ENCODE results near the genes PCDHA8, PCDHA9, PCDHB1, PCDHGA9 and PCDH12.

GRCh38 chr5:140840919-140841428 is at the start of gene PCDHA8:
TSS of gene PCDHA8 (plus strand) at chr5:140841187.
- PRO-cap: no peak

GRCh38 chr5:140848207-140848855 is at the start of gene PCDHA9:
TSS of gene PCDHA9 (plus strand) at chr5:140848382.
- PRO-cap: no peak

GRCh38 chr5:141051197-141051461 is at the start of gene PCDHB1:
TSS of gene PCDHB1 (plus strand) at chr5:141051374.
- PRO-cap: no peak

DNA sequence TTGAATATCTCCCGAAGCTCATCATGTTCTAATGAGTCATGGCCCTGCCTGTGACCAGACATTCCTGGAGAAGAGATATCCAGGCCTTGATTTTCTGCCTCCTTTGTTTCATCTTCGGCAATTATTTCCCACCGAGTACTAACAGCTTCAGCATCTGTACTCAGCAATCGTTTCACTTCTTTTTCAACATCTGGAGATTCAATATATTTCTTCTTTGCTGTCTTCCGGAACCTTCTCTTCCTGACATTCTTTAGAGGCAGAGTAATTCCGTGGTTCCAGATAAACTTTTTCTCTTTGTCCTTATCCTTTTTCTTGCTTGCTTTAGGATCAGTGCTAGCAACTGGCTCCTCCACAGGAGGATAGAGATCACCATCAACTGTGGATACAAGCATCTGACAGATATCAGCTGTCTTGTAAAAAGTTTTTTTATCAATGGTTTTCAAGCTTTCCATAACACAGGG is 1.2 kb downstream of the TAF7 start:
- PRO-cap: no peak

- PRO-cap: no peak
Observed at GRCh38 chr5:141374045-141374410, 337 bp downstream of the PCDHGA6 start.

GRCh38 chr5:141402625-141403426 is at the start of gene PCDHGA9:
TSS of gene PCDHGA9 (plus strand) at chr5:141402778.
- PRO-cap: no peak

- PRO-cap: no peak
Observed at GRCh38 chr5:141491945-141492746, 3.3 kb downstream of the PCDHGC5 start.

GRCh38 chr5:141510855-141512098 is 22.4 kb downstream of the PCDHGC5 start:
- PRO-cap: no peak

- PRO-cap: no peak
Observed at GRCh38 chr5:141514642-141514955, 25.7 kb downstream of the PCDHGC5 start.

DNA sequence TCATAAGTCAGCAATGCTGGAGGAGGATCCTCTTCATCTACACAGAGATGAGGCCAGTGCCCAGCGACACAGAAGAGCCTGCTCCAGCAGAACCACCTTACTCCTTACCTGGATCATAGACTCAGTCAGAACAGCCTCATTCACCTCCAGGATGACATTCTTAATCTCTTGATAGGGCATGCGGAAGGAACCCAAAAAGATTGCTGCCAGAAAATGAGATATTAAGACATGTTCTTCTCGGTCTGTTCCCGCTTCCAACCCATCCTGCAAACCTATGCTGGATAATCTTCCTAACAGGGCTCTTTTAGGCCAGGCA is 40.6 kb downstream of the PCDHGC5 start:
- PRO-cap: no peak

DNA sequence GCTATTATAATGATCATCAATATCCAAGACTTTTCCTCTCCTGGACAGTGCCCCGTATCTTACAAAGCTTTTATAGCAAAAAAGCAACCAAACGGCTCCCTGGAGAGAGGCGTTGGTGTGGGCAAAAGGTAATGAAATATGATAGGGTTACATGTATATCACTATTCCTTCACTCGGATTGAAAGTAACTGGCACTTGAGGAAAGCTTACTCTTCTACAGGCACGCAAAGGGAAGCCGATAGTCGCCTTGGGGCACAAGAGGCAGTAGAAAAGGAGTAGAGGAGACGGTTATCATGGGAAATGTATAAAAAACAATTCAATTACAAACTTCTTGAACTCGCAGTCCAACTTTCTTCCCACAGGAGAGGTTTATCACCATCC is 1.1 kb downstream of the DIAPH1 start:
- PRO-cap: no peak

- PRO-cap: unidirectional peak, plus-strand start at chr5:141618285
Observed at GRCh38 chr5:141618047-141618855, 549 bp downstream of the DIAPH1 start.

- PRO-cap: no peak
Observed at GRCh38 chr5:141634507-141635259, 2.0 kb downstream of the HDAC3 start.

DNA sequence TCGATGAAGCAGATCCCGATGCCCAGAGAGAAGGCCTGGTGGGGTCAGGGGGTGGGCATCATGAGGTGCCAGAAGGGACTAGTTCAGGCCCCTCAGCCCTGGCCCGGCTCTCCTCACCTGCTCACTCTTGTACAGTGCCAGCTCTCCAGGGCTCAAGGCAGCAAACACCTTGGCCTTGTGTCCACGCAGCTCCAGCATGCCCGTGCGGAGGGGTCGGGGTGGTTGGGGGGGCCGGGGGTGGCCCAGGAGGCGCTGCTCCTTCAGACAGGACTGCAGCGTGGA is 9.5 kb downstream of the ARAP3 start:
- PRO-cap: no peak

DNA sequence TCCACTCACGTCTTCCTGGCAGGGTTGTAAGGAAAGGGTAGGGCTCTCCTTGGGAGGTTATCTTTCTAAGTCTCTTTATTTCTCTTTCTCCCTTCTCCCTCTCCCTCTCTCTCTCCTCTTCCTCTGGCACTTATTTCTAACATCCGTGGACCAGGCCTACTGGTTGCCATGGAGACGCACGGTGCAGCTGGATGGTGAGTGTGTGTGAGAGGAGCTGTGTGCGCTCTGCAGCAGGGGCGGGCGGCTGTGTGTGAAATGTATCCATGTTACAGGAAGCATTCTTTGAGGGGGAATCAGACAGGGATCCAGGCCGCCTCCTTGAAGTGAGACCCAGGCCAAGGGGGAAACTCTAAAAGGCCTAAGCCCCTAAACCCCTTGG is 32.2 kb downstream of the PCDH1 start:
- PRO-cap: no peak

DNA sequence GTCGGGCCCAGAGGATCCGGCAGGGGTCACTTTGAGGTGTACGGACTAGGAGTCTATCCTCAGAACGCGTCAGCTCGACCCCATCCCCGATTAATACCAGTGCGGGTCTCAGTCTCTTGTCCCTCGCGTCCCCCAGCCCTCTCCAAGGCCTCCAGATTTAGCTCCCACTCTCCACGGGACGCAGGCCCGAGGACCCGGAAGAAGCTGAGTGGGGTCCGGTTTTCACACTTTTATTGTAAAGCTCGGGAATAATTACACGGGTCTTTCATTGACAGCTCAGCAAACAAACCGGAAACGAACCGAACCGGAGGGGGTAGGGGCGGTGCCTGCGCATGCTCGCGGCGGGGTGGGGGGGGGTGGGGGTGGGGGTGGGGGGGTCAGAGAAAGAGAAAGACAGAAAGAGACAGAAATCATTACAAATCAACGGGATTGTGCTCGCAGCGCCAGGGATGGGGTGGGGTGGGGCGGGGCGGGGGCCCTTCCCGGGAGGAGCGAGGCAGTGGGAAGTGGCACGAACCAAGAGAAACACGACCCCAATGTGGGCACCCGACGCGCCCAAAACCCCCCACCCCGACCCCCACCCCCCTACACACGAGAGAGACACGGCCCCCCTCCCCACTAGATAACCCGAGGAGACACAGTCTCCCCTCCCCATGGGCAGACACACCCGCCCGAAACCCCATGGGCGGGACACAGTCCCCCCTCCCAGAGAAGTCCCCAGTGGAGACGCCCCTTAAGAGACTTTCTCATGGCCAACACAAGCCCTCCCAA is 27.8 kb downstream of the PCDH1 start:
- PRO-cap: bidirectional peak, plus-strand start at position 418 of the sequence, minus-strand start at position 290 of the sequence

GRCh38 chr5:141874137-141875213 is 3.7 kb downstream of the PCDH1 start:
- PRO-cap: unidirectional peak, plus-strand start at chr5:141874740

- PRO-cap: bidirectional peak, plus-strand start at chr5:141876986, minus-strand start at chr5:141876891; bidirectional peak, plus-strand start at chr5:141877255, minus-strand start at chr5:141877145; bidirectional peak, plus-strand start at chr5:141877629, minus-strand start at chr5:141877647
Observed at GRCh38 chr5:141876786-141877735, 1.1 kb downstream of the PCDH1 start.

DNA sequence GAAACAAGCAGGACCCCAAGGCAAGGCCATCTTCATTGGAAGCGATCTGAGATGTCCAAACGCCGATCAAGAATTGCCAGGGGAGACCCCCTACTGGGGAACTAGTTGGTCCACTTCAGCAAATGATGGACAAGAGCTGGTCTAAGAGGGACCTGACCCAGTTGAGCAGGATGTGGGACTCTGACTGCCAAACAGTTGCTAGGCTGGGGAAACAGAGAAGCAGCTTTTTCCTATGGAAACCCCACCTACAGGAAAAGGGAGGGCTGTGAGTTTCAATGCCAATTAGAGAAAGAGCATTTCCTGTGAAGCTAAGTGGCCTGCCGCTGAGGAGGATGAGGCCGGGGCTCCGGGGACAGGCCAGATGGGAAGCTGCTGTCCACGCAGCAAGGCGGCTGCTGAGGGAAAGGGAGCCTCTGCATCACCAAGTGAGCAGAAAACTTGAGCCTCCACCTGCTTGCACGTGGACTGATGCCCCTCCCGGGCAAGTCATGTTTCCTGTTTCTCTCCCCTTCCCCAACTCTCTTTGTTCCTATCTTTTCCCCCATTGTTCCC is at the start of gene PCDH12:
PCDH12 (minus strand) TSS at position 202 of the 552 bp plus-strand sequence.
- PRO-cap: bidirectional peak, plus-strand start at position 360 of the sequence, minus-strand start at position 182 of the sequence

DNA sequence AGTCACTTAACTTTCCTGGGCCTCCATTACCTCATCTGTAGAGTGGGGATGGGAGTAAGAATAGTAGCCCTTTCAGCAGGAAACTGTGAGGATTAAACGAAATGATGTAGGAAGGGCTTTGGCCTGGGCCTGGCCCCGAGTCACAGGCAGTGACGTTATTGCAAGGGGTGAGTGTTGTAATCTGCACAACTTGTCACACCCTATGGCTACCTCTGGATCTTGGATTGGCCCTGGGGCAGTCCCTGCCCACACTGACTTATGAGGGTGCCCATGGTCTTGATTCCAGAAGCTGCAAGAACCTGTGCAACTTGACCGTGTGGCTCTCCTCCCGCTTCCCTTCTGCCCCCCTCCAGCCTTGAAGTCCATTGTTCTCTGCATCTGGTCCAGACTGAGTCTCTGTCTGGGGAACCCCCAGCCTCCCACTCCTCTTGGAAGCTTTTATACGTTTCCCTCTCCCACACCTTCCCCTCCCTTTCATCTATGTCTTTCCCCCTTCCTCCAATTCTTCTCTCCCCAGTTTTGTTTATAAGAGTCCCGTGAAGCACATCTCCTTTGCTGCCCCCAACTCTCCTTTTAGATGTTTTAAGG is 818 bp upstream of the PCDH12 start:
- PRO-cap: no peak